ENCODE measurements around a stretch of chr12.

GRCh38 chr12:103571359-103571823, 15.7 kb upstream of the STAB2 start:
- PRO-cap, 2 experiments = no peak in any of the 2 experiments

DNA sequence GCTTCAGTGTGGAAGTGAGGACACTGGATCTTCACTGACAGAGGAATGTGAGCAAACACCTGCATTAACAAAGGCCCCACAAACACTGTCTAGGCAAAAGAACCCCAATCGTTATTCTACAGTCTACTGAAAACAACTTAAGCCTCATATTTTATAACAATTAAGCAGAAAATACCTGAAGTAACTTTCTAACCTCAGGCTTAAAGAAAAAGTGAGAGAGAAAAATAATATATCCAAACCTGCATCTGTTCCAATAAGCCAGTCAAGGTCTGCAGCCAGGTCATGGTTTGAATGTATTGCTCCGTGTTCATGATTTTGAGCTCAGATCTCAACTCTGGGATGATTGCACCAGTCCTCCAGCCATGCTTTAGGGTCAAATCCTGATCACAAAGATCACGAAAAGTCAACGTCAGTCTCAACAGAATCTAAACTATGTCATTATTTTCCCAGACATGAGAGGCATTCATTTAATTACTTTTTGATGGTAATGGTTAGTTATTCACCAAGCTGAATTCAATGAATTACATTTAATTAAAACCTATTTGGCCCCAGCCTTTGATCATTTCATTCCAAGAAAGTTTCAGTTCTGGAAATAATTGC, 55.8 kb downstream of the NT5DC3 start:
- PRO-cap, 2 experiments = no peak in any of the 2 experiments

- PRO-cap, 2 experiments = no peak in any of the 2 experiments
These were observed 41.3 kb downstream of the NT5DC3 start for GRCh38 chr12:103799627-103800298.

- PRO-cap, 2 experiments = no peak in any of the 2 experiments
These were observed 34.1 kb downstream of the NT5DC3 start for GRCh38 chr12:103806644-103807627.

GRCh38 chr12:103925182-103925764, 4.9 kb upstream of the HSP90B1 start:
- PRO-cap, 2 experiments = no peak in any of the 2 experiments

DNA sequence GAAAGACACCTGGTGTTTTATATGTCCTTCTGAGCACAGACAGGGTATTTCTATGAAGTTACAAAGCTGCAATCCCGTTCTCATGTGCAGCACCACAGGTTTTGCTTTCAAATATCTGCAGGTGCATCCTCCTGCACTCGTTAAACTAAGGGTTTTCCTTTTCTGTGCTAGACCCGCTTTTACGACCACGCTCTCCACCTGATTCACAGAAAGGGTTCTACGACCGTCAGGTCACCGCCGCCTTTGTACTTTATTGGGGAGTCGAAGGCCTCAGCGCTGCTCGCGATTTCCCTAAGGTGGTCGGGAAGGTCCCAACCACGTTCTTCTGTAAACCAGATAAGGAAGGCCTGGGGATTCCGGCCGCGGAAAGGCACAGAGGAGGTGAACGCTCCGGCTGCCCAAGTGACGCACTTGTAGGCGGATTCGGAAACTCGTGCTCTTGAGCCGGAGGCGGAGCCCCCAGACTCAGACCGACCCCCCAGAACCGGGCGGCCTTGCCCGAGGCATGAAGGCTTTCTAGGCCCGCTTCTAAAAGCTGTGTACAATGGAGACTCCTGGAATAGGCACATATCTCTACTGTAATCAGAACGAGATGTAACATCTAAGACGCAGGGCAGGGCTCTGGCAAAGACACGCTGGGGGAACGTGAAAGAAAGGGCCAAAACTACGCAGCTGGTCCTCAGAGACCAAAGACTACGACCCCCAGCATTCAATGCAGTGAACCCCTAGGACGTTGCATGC, 974 bp upstream of the HSP90B1 start:
- PRO-cap, 2 experiments = peak in 2 of 2 experiments; most common plus-strand start position 481 of the sequence (in 2); most common minus-strand start position 623 of the sequence (in 2)

- PRO-cap, 2 experiments = no peak in any of the 2 experiments
These were observed 27.3 kb upstream of the EID3 start for GRCh38 chr12:104276033-104276817.

- PRO-cap, 2 experiments = no peak in any of the 2 experiments
These were observed 10.4 kb upstream of the EID3 start for GRCh38 chr12:104292769-104293947.

DNA sequence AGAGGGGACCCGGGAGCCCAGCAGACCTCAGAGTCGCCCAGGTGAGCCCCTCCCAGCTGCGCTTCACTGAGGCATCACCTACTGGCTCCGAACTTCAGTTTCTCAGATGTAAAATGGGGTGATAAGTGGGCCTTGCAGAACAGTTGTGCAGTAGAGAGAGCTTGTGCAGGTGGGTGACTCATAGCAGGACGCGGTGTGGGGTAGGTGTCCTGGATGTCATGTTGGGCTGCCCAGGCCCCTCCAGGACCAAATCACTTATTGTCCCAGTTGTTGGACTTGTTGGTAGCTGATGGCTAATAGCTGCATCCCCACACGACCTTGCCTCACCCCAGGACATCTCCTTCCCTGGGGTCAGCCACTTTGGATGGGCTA, 43.6 kb upstream of the CHST11 start:
- PRO-cap, 2 experiments = no peak in any of the 2 experiments

- PRO-cap, 2 experiments = no peak in any of the 2 experiments
These were observed 20.9 kb downstream of the CHST11 start for GRCh38 chr12:104477524-104478094.

DNA sequence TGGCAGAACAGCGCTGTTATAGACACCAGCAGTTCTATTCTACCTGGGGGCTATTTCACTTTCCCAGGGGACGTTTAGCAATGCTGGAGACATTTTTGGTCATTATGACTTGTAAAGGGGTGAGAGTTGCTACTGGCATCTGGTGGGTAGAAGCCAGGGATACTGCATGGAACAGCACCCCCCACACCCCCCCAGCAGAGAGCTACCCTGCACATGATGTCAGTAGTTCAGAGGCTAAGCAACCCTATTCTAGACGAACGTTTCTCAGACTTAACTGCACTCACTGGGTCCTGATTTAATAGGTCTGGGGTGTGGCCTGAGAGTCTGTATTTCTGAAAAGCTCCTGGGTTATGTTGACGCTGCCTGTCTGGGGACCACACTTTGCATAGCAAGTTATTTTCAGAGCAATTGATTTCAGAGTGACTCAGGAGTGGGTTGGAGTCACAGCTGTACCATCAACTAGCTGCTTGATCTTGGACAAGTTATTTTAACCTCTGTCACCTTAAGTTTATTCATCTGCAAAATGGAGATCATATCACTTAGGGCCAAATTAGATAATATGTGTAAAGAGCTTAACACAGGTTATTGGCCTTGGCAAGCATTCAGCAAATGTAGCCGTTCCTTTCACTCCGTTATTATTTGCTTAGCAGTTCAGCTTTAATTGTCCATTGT, 48.5 kb downstream of the CHST11 start:
- PRO-cap, 2 experiments = no peak in any of the 2 experiments

DNA sequence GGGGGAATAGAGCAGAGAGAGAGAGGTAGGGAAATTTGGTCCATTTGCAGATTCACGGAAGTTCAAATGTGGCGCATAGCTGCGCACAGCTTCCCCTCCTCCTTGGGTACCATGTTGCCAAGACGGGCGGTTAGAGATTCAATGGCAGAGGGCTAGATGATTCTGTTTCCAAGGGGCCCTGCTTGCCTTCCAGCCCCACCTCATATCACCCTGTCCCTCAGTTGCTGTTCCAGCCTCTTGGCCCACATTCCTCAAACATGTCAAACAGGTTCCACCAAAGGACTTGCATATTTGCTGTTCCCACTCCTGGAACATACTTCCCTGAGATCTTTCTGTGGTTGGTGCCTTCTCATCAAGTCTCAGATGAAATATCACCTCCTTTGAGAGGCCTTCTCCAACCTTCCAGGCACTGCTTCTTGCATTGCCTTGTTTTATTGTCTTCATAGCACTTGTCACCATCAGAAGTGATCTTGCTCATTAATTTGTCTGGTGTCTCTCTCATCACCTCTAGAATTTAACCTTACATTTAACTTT, 221.0 kb downstream of the CHST11 start:
- PRO-cap, 2 experiments = no peak in any of the 2 experiments

DNA sequence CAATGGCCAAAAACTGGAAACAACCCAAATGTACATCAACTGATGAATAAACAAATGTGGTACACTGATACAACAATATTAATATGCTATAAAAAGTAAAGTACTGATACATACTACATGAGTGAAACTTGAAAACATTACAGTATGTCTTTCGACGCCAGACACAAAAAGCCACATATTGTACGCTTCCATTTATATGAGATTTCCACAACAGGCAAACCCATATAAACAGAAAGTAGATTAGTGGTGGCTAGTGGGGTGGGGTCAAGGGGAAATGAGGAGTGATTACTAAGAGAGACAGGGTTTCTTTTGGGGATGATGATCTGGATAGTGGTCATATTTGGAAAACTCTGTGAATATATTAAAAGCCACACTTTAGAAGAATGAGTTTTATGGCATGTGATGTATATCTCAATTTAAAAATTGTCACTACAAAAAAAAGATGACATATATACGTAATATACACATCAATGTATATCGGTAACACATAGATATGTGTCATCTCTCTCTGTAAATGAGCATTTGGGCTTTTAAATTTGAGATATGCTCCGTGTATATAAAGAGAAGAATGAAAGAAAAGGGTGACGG, 887 bp downstream of the SLC41A2 start:
- PRO-cap, 2 experiments = peak in 1 of 2 experiments; most common plus-strand start position 303 of the sequence (in 1)

- PRO-cap, 2 experiments = peak in 1 of 2 experiments; most common plus-strand start chr12:104974822 (in 1)
These were observed 11.5 kb upstream of the NOPCHAP1 start for GRCh38 chr12:104974471-104975176.

GRCh38 chr12:105191913-105192857, 43.8 kb downstream of the APPL2 start:
- PRO-cap, 2 experiments = no peak in any of the 2 experiments

GRCh38 chr12:105229256-105230286, 6.4 kb downstream of the APPL2 start:
- PRO-cap, 2 experiments = no peak in any of the 2 experiments

- PRO-cap, 2 experiments = no peak in any of the 2 experiments
These were observed 21.0 kb downstream of the C12orf75 start for GRCh38 chr12:105351321-105352157.

DNA sequence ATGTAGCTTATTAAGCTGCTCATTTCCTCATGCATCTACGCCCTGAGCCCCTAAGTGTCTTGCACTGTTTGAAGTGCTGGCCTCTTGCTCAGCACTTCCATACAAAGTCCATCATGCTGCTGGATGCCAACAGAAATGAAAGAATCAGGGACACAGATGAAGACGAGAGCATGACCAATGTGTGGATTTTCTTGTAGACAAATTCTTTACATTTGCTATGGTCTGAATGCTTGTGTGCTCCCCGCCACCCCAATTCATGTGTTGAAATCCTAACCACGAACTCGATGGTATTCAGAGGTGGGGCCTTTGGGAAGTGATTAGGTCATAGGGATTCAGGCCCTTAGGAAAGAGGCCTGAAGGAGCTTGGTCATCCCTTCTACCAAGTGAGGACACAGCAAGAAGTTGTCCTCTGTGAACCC, 54.5 kb downstream of the C12orf75 start:
- PRO-cap, 2 experiments = no peak in any of the 2 experiments

DNA sequence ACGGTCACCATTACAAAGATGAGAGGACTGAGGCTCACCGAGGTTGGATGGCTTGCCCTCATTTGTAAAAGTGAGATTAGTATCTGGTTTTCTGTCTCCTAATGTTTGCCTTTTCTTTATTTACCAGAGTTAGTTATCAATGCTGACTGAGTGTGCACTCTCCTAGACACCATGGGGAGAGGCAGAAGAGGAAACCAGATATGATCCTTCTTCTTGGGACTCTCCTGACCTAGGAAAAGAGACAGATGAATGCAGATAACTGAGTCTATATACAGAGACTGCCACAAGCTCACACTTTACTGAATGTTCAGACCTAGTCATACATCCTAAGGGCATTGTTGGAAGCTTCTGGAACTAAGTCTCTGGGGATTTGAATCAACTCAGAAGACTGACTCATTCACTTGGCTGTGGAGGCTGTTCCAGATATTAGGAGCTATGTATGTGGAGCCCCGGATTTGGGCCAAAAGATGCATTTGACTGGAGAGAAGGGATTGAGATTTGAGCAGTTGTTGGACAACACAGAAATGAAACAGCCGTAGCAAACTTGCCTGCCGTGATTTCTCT, 397.0 kb downstream of the NUAK1 start:
- PRO-cap, 2 experiments = no peak in any of the 2 experiments

- PRO-cap, 2 experiments = no peak in any of the 2 experiments
These were observed 35.7 kb downstream of the NUAK1 start for GRCh38 chr12:106102963-106103610.